Left colon (tissue), 1 donor: ENCODE results near the gene TMEM168.

DNA sequence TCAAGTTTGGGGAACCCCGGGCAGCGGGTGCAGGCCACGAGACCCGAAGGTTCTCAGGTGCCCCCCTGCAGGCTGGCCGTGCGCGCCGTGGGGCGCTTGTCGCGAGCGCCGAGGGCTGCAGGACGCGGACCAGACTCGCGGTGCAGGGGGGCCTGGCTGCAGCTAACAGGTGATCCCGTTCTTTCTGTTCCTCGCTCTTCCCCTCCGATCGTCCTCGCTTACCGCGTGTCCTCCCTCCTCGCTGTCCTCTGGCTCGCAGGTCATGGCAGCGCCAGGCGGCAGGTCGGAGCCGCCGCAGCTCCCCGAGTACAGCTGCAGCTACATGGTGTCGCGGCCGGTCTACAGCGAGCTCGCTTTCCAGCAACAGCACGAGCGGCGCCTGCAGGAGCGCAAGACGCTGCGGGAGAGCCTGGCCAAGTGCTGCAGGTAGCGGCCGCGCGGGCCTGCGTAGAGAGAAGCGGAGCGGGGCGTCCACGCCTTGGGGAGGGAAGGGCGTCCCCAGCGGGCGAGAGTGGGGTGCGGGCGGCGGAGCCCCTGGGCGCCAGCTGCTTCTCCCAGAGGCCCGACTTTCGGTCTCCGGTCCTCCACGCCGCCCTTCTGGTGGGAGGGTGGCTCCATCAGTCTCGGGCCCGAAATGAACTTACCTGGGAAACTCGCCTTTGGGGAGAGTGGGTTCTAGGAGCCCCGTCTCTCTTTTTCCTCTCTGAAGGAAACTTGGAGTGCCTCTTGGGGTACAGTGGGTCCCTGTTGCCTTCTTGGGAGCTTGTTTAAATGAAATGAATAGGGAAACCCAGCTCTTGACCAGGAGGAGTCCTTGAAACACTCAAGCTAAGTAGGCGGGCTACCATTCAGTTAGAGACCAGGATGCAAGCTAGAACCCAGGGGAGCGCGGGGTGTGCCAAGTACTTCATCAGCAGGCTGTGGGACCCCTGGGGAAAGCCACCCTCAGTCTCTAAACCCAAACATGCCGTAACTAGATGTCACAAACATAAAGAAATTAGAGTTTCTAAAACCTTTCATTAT is 1.1 kb downstream of the SLC26A4 start:
- PRO-cap = no peak

GRCh38 chr7:107745036-107745838 is 1.3 kb downstream of the CBLL1 start:
- PRO-cap = no peak

DNA sequence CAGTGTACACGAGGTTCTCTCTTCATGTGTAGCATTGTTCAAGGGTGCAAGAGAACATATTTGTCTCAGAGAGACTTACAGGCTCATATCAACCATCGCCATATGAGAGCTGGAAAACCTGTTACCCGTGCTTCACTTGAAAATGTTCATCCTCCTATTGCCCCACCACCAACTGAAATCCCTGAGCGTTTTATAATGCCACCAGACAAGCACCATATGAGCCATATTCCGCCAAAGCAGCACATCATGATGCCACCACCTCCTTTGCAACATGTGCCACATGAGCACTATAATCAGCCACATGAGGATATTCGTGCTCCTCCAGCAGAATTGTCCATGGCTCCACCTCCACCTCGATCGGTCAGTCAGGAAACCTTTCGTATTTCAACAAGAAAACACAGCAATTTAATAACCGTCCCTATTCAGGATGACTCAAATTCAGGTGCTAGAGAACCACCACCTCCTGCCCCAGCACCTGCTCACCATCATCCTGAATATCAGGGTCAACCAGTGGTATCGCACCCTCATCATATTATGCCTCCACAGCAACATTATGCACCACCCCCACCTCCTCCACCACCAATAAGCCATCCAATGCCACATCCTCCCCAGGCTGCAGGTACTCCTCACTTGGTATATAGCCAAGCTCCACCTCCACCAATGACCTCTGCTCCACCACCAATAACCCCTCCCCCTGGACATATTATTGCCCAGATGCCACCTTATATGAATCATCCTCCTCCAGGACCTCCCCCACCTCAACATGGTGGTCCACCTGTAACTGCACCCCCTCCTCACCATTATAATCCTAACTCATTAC is 14.4 kb downstream of the CBLL1 start:
- PRO-cap = no peak

- PRO-cap = no peak
Measured at GRCh38 chr7:107782904-107783539, 20.0 kb downstream of the SLC26A3 start.

- PRO-cap = no peak
Measured at GRCh38 chr7:107980539-107980912, 22.4 kb downstream of the LAMB1 start.

- PRO-cap = no peak
Measured at GRCh38 chr7:108037646-108037905, 34.6 kb upstream of the LAMB1 start.

- PRO-cap = no peak
Measured at GRCh38 chr7:108455404-108456057, 705 bp downstream of the NRCAM start.

GRCh38 chr7:108527922-108528928 is 2.3 kb upstream of the PNPLA8 start:
- PRO-cap = unidirectional peak, minus-strand start at chr7:108528487

- PRO-cap = no peak
Measured at GRCh38 chr7:111393208-111393921, 168.9 kb downstream of the IMMP2L start.

DNA sequence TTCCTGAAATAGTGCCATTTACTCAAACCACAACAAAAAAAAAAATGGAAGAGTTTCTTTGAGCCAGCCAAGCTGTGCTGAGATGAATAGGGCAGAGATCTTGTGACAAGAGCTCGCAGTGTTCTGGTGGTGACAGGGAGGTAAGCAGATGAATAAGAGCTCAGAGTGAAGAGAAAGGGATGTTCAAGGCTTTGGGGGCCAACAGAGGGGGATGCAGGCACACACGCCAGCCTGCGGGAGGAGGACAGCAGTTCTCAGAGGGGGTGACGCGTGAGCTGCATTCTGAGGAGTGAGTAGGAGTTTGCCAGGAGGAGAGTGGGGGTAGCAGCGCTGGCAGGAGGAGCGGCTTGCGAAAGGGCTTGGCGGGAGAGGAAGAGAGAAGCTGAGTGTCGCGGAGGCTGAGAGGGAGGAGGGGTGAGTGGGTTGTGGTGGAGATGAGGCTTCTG is 194.5 kb upstream of the IMMP2L start:
- PRO-cap = no peak

DNA sequence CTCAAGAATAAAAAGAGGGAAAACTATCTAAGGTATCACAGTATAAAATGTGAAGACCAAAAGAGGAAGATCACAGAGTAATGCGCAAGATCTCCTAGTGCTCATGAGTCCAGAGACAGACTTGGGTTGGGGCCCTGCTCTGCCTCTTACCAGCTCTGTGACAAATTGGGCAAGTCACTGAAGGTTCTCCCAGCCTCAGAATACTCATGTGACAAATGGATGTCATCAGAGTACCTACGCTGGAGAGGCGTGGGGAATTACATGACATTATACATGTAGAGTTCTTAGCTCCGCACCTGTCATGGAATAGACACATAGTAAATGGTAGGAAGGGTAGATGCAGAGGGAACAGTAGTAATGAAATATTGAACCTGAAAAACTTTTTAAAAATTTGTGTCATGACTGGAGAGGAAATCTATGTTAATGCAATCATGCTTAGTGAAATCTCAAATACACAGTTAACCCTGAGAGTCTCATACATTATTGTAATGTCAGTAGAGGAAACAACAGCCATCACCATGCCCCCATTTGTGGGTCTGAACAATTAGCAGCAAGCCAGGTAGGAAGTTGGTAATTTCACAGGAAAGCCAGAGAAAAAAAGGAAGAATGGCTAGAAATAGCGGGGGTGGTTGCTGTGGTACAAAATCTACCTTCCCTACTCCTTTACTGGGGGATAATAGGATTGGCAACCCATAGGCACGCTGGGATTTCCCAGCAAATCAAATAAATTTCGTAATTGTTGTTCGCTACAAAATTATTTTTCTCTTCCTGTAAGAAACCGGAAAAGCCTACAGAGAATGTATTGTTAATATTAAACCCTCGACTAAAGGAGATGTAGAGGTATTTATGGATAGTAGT is 124.2 kb downstream of the DOCK4 start:
- PRO-cap = unidirectional peak, minus-strand start at position 157 of the sequence

GRCh38 chr7:112145340-112145709 is 60.9 kb downstream of the DOCK4 start:
- PRO-cap = no peak

DNA sequence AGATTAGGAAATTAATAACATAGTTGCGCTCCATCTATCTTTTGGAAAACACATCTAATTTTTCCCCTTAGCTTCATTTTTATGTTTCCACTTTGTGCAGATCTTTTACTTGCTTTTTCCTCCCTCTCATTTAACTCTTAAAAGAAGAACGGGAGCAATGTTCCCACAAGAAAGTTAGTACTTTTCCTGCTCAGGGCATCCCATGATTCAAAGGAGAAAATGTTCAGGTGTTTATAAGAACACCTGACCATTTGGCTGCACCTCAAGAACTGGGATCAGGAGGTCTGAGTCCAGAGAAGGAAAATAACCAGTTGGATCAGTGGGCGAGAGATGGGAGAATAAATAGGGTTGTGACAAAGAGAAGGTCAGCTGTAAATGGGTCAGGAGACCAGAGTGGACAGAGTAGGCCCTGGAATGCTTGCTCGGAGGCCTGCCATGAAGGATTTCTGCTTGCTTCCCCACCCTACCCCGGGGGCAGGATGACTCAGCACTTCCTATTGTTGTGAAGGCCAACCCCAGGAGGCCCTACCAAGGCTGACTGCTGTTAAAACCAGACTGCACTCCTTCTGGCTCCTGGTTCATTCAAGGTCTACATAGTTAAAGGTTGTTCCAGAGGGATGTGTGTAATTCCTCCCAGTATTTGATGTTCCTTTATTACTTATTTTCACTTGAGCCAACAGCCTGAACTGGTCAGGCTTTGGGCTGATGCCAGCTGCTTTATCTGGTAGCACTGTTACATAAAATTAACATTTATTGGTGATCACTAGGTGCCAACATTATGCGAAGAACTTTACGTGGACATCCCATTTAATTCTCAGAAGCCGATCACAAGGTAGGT is 27.4 kb upstream of the IFRD1 start:
- PRO-cap = no peak

DNA sequence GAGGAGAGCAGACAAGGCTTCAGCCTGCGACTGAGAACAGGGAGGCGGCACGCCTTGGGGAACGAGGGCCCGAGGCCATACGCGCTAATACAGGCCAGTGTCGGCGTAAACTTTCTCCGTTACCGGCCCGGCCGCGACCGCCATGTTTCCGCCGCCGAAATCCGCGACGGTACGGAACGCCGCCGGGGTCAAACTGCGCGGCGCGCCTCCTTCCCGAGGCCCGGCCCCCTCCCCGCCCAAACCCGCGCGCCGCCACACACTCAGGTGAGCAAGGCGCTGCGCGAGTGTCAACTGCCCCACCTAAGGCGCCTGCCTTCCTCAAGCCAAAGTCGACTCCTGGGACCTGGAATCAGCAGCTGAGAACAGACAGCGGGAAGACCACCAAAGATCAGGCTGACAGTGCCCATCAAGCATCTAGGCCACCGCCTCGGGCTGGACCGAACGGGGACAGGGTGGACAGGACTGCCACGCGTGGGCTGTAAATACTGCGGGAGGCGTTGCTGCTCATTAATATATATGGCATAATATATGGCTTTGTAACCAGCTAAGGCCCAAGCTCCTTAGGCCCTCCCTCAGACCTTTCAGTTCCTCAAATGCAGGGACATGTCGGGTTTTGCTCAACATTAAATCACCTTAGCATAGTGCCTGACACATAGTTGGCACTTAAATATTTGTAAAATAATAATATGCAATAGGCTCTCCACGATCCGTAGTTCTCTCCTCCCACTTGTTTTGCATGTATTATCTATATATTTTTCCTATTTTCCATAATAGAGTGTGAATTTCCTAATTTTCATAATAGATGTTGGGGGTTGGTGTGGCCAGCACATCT is at the start of gene TMEM168:
Gene TMEM168 (minus strand): TSS at position 165 of the 832 bp plus-strand sequence.
- PRO-cap = bidirectional peak, plus-strand start at position 326 of the sequence, minus-strand start at position 162 of the sequence

DNA sequence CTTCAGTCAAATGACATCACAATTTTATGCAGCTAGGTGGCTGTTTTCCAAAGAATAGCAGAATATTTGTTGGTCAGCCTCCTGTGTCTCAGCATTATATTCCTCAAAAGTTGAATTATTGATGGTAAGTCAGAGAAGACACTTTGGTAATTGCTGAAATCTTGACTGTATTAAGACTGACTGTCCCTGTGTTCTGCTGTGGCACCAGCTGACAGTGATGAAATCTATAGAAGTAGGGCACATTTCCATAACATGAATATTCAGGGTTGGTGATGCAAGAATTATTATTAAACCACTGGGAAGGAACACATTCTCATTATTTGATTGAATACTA is 24.4 kb upstream of the SMIM30 start:
- PRO-cap = no peak

DNA sequence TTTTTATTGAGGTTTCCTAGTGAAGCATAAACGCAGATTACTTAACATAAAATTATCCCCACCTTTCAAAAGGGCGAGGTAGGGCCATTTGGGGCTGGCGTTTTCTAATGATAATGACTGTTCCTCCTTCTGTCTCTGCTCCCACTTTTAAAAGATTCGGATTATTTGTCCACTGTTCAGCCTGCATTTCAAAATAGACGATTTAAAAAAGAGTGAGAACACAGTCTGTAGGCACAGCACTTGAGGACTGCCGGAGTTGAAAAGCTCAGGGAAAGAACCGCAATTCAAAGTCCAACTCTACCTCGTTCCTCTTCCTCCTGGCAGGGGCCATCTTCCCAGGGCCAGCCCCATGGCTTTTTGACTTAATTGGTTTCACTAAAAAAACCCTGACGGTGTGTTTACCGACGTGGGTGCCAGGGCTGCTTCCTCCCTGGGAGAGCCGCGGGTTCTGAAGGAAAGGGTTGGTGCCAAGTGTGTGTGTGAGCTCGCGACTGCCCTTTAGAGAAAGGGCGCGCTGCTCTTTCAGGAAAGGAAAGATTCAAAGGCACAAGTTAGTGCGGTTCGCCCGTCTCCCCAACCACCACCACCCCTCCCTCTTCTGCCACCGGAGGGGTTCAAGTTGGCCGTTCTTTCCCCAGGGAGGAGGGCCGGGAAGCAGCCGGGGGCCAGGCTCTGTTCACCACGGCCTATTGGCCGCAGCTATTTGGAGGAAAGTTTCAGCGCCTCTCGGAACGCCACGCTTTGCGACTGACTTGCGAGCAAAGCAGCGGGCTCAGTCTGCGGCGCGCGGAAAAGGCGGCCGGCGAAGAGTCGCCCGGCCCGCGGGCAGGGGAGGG is 165.6 kb upstream of the PPP1R3A start:
- PRO-cap = unidirectional peak, plus-strand start at position 230 of the sequence; bidirectional peak, plus-strand start at position 525 of the sequence, minus-strand start at position 258 of the sequence

- PRO-cap = bidirectional peak, plus-strand start at chr7:114085169, minus-strand start at chr7:114085110; unidirectional peak, minus-strand start at chr7:114085456; bidirectional peak, plus-strand start at chr7:114085883, minus-strand start at chr7:114085721
Measured at GRCh38 chr7:114084986-114086048, 166.5 kb upstream of the PPP1R3A start.

- PRO-cap = unidirectional peak, plus-strand start at chr7:114255477
Measured at GRCh38 chr7:114255269-114255610, 159.4 kb upstream of the FOXP2 start.

DNA sequence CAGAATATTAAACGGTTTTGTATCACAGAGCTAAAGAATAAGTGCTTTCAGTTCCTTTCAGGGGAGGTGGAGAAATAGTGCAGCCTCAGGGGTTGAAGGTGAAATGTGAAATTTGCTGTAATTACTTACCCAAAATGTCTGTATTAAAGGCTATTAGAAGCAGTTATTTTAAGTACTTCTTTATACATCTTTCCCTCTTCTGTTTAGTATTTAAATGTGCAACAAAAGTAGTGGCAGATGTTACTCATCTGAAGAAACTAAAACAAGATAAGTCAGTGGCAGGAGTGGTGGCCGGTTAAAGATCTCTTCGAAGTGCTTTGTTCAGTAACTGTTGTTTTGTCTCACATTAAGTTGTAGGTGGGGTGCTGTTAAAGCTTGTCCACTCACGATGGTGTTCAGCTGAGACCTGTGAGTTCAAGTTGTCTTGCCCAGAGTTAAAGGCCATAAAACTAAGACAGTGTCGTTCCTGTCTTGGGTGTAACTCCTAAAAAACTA is 1.0 kb upstream of the FOXP2 start:
- PRO-cap = no peak

DNA sequence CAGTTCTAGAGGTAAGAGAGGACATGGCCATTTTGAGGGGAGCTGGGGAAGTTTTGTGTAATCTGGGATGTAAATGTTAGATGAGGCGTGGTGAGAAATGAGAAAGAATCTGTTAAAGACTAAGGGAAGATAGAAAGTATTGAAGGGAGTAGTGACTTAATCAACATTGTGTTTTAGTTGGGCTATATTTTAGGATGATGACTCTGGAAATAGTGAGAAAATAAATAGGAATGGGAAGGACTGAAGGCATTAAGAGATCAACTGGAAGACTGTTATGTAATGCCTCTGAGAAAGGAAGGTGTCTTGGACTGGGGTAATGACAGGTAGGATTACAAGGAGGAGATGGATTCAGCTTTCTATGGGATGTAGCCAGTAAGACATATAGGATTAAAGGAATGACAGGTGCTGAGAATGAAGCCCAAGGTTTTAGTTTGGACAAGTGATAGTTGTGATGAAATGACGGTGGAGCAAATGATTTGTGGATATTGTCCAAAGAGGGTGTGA is 28.1 kb downstream of the MDFIC start:
- PRO-cap = no peak